Sciatic nerve (tissue), 1 donor: Measurements from ENCODE around the genes MTMR4 and SMG8.

- PRO-cap, result no peak
Observed at GRCh38 chr17:57783052-57783824, 38.1 kb upstream of the CCDC182 start.

- PRO-cap, result no peak
Observed at GRCh38 chr17:57873026-57874100, 23.5 kb upstream of the MRPS23 start.

GRCh38 chr17:58060568-58061194, 22.5 kb upstream of the DYNLL2 start:
- PRO-cap, result bidirectional peak, plus-strand start at chr17:58060882, minus-strand start at chr17:58060739

DNA sequence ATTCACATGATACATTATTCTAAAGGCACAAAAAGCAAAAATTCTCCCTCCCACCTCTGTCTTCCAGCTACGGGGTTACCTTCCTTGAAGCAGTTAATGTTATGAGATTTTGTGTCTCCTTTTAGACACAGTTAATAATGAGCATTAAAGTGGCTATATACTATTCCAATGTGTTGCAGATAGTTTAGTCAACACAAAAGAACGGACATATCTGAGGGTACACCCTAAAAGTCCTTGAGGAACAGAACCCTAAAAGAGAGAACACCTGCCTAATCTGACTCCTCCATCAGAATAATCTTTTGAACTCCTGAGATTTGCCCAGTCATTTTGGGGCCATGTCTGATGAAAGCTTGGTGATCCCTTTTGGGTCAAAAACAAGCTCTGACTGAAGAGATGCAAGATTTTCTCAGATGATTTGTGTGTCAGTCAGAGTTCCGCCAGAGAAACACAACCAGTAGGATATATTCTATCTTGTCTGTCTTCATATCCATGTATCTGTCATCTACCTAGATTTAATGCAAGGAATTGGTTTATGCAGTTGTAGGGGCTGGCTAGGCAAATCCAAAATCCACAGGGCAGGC, 12.2 kb downstream of the DYNLL2 start:
- PRO-cap, result no peak

- PRO-cap, result no peak
Observed at GRCh38 chr17:58322887-58323737, 5.5 kb downstream of the TSPOAP1 start.

GRCh38 chr17:58332560-58333024, 4.0 kb upstream of the TSPOAP1 start:
- PRO-cap, result bidirectional peak, plus-strand start at chr17:58332827, minus-strand start at chr17:58332520; unidirectional peak, plus-strand start at chr17:58332848

DNA sequence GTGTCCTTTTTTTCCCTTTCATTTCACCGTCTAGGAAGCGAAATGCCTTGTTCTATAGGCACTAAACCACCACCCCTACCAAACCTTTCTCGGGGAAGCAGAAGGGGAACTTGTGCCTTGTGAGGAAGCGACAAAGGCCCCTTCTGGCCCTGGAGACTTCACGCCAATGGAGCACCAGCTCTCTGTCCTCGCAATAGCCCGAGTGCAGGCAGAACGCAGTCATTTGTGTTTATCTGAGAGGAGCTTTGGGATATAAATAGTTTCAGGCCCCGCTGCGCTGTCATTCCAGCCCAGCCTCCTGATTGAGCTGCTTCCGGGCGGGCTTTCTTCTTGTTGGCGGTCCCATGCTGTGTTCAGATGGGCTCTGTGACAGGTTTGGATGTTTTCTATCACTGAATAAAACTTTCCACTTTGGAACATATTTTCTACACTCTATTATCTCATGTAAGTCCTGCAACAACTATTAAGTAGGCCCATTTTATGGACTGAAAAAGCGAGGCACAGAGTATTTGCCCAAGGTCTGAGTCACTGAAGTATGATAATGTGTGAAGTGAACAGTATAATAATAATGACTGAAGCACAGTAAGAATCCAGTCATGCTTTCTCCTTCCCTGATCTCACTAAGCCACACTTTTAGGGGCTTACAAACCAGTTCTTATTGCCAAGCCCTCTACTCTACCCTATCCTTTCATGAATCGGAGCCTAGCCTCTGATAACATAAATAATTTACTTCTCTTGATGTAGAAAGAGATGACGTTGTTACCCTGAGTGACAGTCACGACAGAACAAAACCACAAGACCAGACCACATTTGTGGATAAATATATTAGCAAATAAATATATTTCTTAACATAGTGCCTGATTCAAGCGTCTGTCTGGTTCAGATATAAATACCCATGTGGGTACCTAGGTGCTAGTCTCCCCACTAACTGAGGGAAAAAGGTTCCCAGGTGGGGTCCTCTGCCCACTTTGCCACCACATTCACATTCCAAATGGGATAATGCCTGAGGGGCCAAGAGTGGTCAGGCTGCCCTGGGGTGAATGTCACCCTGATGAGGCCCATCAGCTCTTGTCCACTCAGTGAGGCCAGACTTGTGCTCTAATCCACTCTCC, 1.2 kb upstream of the SUPT4H1 start:
- PRO-cap, result bidirectional peak, plus-strand start at position 283 of the sequence, minus-strand start at position 204 of the sequence

- PRO-cap, result no peak
Observed at GRCh38 chr17:58364152-58364669, 12.2 kb upstream of the SUPT4H1 start.

DNA sequence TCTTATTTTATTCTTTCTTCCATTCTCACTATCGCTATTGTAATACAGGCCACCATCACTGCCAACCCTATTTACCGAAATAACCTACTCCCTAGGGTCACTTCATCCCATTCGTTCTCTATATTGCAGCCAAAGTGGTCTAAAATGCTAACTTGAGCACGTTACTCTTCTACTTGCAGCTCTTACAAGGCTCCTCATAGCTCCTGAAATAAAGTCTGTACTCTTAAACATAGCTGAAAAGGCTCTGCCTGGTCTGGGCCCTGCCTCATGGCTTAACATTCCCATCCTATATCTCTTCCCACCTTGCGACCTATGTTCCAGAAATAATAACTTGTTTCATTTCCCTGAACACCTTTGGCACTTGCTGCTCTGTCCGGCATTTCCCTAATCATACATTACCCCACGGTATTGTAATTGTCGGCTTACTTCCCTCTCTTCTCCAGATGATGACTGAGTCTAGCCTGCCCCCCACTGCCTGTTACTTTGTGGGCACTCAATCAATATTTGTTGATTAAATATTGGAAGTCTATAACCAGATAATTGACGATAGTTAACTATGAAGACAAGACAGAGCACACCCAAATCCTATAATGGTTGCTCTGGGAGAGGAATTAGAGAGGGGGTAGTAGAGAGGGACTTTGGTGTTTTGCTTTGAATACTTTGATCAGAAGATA, 23.2 kb upstream of the SUPT4H1 start:
- PRO-cap, result no peak

GRCh38 chr17:58412797-58413349, 4.5 kb downstream of the RNF43 start:
- PRO-cap, result no peak

GRCh38 chr17:58513919-58515030, at the start of gene MTMR4:
Gene MTMR4, minus strand, starts transcription at chr17:58514638.
- PRO-cap, result unidirectional peak, plus-strand start at chr17:58514116; bidirectional peak, plus-strand start at chr17:58514797, minus-strand start at chr17:58514591

DNA sequence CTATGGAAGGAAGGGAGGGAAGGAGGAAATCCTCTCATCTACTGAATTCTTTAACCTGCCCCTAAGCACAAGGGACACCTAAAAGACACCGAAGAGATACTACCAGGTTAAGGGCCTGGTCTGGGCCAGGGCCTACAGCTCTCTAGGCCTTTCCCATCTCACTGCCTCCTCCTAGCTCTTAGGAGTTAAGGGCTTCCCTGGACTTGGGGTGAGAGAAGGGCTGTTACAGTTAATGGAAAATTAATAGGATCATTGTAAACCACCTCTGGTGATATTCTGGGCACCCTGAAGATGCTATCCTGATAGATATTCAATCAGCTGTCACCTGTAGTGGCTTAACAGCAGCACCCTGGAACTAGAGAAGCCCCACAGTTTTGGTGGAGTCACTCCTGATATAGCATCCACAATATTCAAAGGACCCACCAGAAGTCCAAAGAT, 1.4 kb upstream of the MTMR4 start:
- PRO-cap, result no peak

GRCh38 chr17:58520825-58521252, 6.4 kb upstream of the MTMR4 start:
- PRO-cap, result no peak

DNA sequence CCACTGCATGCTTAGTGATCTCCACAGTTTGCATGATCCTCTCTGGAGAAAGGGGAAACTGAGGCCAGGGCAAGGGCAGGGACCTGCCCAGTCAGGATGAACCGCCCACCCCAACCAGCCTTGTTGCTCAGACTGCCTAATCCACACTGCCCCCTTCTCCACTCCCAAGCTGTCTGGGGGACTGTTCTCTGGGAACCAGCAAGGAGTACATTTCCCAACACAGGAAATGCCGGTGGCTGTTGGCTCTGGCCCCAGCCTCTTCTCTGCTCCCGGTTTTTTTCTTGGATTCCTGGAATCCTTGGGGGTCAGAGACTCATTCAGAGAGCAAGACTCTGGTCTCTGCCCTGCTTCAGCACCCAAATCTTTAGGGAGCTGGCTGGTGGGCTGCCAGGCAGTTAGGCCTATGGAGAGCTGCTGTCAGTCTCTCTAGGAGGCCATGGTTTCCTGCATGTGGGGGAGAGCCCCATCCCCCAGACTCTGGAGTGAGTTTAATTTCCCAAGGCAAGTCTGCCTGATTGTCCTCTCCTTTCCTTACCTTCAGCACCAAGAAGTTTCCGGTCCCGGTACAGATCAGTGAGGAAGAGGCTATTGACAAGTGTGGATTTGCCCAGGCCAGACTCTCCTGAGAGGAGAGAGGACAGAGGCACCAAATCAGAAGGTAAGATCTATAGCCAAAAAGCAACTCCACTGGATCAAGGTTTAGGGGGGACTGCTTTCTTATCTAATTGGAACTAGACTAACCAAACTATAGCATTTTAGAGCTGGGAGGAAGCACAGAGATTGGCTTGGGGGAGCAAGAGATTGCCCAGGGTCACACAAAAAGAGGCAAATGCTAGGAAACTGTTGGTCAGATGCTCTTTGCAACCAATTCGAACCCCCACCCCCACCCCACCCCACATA, 11.0 kb upstream of the MTMR4 start:
- PRO-cap, result bidirectional peak, plus-strand start at position 367 of the sequence, minus-strand start at position 148 of the sequence

- PRO-cap, result bidirectional peak, plus-strand start at chr17:59154500, minus-strand start at chr17:59154506; bidirectional peak, plus-strand start at chr17:59154972, minus-strand start at chr17:59154927
Observed at GRCh38 chr17:59154207-59155027, 569 bp downstream of the SKA2 start.

- PRO-cap, result bidirectional peak, plus-strand start at chr17:59210016, minus-strand start at chr17:59209963
Observed at GRCh38 chr17:59209892-59210737, at the start of gene SMG8. Gene SMG8, plus strand, starts transcription at chr17:59210035.

- PRO-cap, result no peak
Observed at GRCh38 chr17:59220896-59221695, 785 bp downstream of the GDPD1 start.

- PRO-cap, result no peak
Observed at GRCh38 chr17:59315886-59316160, 15.6 kb upstream of the YPEL2 start.

DNA sequence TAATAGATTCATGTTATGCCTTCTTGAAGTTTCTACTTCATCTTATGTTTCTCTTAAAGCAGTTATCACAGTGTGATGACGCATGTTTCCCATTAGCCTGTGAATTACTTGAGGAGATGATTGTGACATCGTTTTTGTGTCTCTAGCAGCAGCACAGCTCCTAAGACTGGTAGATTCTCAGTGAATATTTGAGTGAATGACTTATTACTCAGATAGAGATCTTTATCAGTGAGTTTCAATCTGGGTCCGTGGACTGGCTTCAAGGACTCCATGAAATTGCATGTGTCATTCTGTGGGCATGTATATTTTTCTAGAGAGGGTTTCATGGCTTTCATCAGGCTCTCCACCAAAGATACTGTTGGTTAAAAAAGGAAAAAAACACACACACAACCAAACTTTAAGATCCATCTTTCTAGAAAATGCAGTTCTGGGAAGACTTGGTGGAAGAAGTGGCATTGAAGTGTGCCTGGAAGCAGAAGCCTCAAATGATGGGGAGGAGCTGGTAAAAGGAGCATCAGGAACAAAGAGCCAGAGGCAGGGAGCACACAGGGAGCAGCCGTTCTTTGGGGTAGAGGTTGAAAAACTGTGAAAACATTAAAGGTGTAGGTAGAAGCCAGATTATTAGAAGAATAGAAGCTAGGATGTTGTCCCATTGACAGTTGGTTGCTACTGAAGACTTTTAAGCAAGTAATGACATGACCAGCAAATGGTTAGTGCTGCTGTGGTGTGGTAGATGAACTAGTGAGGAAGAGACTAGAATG, 30.1 kb downstream of the YPEL2 start:
- PRO-cap, result no peak

- PRO-cap, result bidirectional peak, plus-strand start at chr17:59372433, minus-strand start at chr17:59372170; unidirectional peak, plus-strand start at chr17:59372579
Observed at GRCh38 chr17:59372104-59373018, 40.9 kb downstream of the YPEL2 start.